LUHMES (cell line): ENCODE measurements around a stretch of chr3.

- PRO-cap = bidirectional peak, plus-strand start at chr3:173395348, minus-strand start at chr3:173395393; bidirectional peak, plus-strand start at chr3:173395663, minus-strand start at chr3:173395583
Observed at GRCh38 chr3:173394891-173395739, 2.4 kb upstream of the NLGN1 start.

GRCh38 chr3:173586270-173586510 is 188.6 kb downstream of the NLGN1 start:
- PRO-cap = no peak

DNA sequence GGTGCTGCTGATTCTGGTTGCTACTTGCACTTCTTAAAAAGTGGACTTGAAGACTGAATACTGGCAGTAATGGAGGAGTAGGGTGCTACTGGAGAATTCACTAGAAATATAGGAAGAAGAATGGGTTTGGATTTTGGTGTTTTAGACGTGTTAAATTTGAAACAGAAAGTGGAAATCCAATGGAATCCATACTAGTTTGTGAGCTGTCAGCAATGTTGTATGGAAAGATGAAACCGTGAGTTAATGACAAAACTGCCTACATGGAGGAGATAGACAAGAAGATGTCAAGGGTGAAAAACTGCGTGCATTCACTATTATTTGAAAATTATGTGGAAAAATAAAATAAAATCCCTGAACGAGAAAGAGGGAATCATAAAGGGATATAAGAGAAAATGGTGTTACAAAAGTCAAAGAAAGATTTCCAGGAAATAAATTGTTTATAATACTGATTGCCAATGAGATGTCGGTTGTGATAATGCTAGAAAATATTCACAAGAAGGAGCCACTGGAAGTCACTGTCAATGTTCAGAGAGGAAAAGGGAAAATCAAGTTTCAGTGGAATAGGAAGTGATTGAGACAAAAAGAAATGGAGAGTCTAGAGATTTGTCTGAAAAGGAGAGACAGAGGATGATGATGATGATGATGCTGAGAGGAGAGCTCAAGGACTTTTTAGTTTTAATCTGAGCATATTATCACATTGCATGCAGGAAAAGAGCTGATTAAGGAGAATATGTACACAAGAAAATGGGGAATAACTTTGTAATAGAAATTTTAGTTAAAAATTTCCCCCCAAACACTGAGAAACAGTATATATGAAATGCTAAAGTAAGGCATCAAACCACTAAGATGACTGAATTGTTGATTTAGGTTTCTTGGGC is 573.5 kb downstream of the NLGN1 start:
- PRO-cap = no peak

- PRO-cap = no peak
Observed at GRCh38 chr3:174441867-174442373, 417.2 kb upstream of the NAALADL2 start.

- PRO-cap = bidirectional peak, plus-strand start at chr3:175274155, minus-strand start at chr3:175274196
Observed at GRCh38 chr3:175273947-175274329, 414.8 kb downstream of the NAALADL2 start.

DNA sequence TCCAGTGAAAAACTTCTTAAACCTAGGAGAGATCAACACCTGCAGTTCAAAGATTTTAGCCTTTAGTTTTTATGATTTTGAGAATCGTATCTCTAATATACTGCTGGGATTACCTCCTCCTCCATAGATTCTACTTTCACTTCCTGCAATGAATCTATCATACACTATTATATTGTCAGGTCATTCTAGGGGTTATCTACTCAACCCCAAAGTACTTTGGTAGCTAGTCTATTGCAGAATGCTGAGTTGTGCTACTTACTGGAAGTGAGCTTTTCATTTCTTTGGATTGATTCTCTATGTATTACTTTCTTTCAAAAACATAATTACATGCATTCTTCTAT is 1026.7 kb downstream of the TBL1XR1 start:
- PRO-cap = no peak

- PRO-cap = no peak
Observed at GRCh38 chr3:176883805-176884004, 313.6 kb downstream of the TBL1XR1 start.

- PRO-cap = no peak
Observed at GRCh38 chr3:177019601-177020004, 177.7 kb downstream of the TBL1XR1 start.

- PRO-cap = no peak
Observed at GRCh38 chr3:177279057-177279474, 81.8 kb upstream of the TBL1XR1 start.

GRCh38 chr3:177465085-177465784 is 268.0 kb upstream of the TBL1XR1 start:
- PRO-cap = no peak

- PRO-cap = no peak
Observed at GRCh38 chr3:177535877-177536139, 338.5 kb upstream of the TBL1XR1 start.

GRCh38 chr3:178058275-178058724 is 477.9 kb upstream of the KCNMB2 start:
- PRO-cap = no peak

DNA sequence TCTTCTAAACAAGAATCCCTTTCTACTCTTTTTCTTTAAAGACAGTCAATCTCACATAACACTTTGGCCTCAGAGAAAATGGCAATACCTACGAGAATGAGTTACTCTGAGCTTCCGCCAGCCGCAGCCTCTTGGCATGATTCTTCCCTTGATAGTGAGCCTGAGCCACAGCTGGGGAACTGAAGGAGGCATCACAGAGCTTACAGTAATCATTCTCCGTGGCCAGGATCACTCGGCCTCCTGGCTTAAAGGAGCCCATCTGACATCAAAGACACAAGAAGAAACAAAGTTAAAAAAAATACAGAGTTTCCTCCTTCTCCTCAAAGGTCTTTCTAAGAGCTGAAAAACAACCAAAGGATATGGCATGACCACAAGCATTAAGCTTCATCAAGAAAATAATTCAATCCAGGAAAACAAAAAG is 44.0 kb downstream of the ZMAT3 start:
- PRO-cap = no peak

DNA sequence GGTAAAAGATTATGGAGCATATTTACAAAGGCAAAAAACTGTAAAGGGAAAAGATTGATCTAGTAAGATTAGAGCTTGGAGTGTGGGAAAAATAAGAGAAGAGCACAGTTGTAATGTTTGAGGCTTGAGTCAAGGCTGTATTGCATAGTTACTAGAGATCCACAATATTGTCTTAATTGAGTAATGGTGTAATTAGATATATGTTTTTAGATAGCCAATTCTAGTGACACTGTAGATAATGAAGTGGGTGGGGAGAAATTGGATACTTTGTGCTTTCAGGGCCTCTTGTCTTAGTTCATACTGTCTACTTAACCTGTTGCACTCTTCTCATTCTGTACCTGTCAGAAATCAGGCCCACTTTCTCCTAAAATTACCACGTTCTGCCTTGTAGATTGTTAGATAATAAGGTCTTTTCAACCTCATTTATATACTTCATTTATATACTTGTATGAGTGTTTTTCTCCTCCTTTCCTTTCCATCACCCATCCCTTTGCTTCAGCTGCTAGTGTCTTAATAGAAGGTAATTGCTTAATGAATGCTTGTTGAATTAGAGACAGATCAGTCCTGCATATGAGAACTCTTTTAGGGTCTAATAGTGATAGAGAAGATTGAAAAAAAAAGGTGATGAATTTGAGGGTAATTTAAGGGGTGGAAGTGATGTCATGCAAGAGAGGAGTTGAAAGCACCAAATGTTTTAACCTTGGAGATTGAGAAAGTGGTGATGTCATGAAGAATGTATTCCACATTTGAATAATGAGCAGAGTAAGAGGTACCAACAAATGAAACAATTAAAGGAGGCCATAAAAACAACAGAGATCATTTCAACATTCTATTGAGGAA is 32.0 kb downstream of the PIK3CA start:
- PRO-cap = no peak

DNA sequence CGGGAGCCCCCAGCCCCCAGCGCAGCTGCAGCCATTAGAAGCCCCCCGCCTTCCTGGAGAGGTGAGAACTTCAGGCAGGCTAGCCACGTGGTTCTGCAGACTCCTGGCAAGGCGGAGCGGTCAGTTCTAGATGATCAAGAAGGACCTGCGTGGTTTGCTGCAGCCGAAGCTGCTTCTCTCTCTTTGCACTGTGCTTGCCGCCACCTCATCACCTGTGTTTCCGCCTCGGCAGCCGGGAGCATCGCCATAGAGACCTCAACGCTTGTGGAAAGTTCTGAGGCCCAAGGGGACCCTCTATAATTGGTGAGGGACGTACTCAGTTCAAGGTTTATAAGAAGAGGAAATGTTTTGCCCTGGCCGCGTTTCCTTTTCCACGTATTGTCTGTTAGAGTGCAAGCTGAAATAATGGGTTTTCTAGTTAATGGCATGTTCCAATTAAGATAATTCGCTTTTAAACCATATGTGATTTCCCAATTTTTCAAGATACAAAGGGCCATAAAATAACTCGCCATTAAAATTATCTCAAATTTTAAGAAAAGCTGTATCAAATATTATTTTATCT is 16.0 kb upstream of the KCNMB3 start:
- PRO-cap = no peak

GRCh38 chr3:179732861-179733468 is 80.1 kb downstream of the USP13 start:
- PRO-cap = no peak

DNA sequence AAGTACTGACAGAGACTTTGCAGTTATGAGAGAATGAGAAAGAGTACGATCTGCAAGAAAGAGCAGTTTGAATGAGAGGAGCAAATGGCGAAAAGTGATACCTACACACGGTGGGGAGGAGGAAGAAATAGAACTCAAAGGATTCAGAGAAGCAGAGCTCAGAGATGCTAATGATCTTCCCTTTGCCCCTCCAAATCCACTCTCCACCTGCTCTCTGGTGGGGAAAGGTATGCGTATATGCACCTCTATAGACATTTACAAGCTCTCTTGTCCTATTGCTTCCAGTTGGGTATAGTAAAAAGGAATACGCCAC is 123.3 kb upstream of the TTC14 start:
- PRO-cap = no peak

GRCh38 chr3:180601639-180601856 is 415 bp upstream of the TTC14 start:
- PRO-cap = no peak

- PRO-cap = no peak
Observed at GRCh38 chr3:181266022-181266401, 276.5 kb upstream of the DNAJC19 start.

DNA sequence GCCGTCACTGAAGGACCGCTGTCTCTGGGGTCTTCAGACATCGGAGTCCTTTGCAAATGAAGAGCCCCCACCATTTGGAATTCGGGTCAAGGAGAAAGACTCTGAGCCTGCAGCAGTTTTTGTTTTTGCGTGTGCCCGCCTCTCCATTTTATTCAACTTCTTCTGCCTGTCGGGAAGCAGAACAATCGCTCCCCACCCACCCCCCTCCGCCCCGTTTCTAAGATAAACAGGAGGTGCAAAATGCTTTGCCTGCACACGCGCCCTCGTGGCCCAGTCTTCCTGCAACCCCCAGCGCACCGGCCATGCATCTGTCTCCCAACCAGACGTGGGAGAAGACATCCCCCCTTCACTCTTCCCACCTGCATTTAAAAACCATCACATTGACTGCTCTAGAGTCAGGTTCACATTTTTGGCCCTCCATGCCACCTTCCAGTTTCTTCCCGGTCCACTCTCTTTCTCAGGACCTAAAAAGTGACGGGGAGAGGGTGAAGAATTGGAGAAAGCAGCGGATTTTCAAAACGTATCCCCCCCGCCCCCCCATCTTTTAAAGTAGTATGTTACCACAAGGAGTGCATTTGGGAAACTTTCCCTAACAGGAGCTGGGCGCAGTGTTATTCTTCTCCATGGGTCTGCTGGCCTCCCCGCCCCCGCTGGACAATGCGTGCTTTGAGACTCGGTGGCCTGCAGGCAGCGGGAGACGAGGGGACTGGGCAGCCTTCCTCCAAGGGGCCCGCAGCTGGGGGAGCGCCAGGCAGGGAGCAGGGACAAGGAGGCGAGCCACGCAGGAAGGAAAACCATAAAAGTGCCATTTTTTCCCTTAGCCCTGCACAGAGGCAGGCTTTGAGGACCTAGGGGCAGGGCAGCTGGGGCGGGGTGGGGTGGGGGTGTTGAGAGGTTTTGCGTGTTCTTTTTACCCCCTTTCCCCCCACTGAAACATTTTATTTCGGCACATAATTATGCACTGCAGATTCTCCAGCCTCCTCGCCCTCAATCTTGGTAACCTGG is 13.9 kb downstream of the SOX2 start:
- PRO-cap = no peak